ENCODE data around the genes PTPN11, RASAL1 and CFAP73.

- RRBS: 1% methylated on average over 13 of the region's 14 CpGs
Observed at GRCh38 chr12:111406276-111406443, 437 bp downstream of the SH2B3 start.

GRCh38 chr12:111686195-111686649, 369 bp downstream of the ACAD10 start:
- RRBS: no CpG with 5 or more reads among the region's 27 CpGs

GRCh38 chr12:111741181-111741896, 25.4 kb upstream of the ALDH2 start:
- RRBS: no CpG with 5 or more reads among the region's 4 CpGs

- RRBS: 0% methylated on average over 2 of the region's 46 CpGs
Observed at GRCh38 chr12:111842526-111843235, 653 bp downstream of the MAPKAPK5 start.

DNA sequence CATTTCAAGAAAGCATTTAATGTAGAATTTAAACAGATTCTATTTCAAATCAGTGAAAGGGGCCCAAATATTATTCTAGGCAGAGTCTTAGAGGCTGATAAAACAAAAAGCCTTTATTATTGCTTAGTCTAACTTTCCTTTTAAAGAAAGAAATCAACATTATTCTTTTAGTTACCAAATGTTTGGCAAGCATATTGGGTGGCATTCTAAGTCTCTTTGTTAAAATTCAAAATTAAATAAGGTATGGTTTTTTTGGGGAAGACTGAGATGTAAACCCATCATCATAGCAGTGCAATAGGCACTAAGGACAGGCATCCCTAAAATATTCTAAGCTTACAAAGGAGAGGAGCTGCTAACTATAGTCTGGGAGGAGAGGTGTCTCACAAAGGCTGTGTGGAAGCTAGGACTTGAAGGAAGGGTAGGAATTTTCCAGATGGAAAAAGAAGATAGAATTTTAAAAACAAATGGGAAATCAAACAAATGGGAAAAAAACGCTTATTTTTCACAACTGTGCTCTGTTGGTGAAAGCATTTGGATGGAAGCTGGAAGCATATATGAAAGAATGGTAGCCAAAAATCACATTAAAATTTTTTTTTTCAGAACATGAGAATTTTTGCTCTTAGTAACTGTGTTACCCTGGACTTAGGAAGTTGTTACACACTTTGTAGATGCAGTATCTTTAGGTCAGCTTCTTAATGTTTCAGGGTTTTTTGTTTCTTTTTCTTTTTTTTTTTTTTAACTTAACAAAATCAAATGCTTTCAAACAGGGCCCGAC, 26.1 kb downstream of the MAPKAPK5 start:
- RRBS: no CpG with 5 or more reads among the region's 2 CpGs

- RRBS: no CpG with 5 or more reads among the region's 7 CpGs
Observed at GRCh38 chr12:111898557-111899263, 56.7 kb downstream of the MAPKAPK5 start.

DNA sequence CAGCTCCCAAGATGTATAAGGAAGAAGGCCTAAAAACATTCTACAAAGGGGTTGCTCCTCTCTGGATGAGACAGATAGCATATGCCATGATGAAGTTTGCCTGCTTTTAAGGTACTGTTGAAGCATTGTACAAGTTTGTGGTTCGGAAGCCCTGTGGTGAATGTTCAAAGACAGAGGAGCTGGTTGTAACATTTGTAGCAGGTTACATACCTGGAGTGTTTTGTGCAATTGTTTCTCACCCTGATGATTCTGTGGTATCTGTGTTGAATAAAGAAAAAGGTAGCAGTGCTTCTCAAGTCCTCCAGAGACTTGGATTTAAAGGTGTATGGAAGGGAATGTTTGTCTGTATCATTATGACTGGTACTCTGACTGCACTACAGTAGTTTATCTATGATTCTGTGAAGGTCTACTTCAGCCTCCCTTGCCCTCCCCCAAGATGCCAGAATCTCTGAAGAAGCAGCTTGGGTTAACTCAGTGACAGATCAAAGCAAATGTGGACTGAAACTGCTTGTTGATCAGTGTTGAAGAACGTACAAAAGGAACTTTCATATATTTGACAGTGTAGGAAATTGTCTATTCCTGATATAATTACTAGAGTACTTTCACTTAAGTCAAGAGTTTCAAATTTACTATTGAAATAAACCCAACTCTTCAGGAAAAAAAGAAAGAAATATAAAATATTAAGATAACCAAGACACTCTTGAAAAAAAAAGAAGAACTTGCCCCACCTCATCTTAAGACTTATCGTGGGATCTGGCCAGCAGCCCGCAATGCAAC, 19.2 kb downstream of the TMEM116 start:
- RRBS: no CpG with 5 or more reads among the region's 4 CpGs

DNA sequence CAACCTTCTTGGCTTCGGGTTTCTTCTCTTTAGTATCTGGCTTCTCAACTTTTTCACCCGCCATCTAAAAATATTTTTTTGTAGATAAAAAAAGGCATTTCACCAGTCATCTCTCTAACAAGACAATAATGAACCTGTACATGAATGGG, 938 bp downstream of the RPL6 start:
- RRBS: no CpG with 5 or more reads among the region's 2 CpGs

- RRBS: 2% methylated on average over 25 of the region's 86 CpGs
Observed at GRCh38 chr12:112418870-112419932, at the start of gene PTPN11. Gene PTPN11, plus strand, starts transcription at chr12:112418947.

- RRBS: no CpG with 5 or more reads among the region's 27 CpGs
Observed at GRCh38 chr12:112621308-112621787, 170.2 kb upstream of the RPH3A start.

DNA sequence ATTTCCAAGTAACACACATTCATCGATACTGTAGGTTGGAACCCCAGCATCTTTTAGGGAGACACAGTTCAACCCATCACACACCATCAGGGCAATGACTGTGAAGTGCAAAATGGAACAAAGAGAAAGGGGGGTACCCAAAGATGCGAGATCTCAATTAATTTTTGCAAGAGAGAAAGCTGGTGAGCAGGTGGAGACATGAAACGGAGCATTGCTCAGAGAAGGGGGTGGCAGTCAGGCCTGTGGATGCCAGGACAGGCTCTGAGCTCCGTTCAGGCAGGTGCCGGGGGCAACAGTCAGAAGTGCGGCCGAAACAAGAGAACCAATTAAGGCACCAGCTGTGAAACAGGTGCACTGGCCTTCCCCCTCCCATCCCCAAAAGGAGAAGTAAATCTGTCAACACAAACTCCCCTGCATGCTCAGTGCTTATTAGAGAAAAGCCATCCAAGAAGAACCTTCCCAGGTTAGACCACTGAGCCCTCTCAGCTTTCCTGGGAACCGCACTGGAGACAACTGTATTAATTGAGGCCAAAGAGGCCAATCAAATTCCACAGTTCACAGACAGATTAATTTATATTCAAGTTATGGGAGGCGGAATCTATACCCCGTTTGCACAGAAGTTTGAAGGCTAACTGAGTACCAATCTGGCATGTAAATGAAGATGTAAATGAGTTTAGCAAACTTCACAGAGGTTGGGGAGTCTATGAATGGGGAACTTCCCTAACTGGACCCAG, 20.7 kb downstream of the OAS2 start:
- RRBS: no CpG with 5 or more reads among the region's 10 CpGs

DNA sequence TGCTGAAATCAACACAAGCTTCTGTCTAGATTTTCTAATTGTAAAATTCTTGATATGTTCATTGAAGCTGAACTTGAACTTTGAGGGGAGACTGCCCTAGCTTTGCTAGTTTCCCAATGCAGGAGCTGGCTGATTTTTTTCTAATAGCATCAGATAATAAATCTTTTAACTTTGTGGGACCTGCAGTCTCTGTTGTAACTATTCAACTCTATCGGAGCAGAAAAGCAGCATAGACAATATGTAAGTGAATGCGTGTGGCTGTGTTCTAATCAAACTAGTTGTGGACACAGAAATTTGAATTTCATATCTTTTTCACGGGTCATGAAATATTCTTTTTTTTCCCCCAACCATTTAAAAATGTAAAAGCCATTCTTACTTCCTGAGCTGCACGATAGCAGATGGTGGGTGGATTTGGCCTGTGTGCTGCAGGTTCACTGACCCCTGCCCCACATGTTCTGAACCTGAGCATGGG, 5.6 kb downstream of the DTX1 start:
- RRBS: no CpG with 5 or more reads among the region's 4 CpGs

- RRBS: no CpG with 5 or more reads among the region's 12 CpGs
Observed at GRCh38 chr12:113098340-113098826, 37.2 kb downstream of the RASAL1 start.

- RRBS: 8% methylated on average over 4 of the region's 66 CpGs
Observed at GRCh38 chr12:113135172-113136089, at the start of gene RASAL1. Gene RASAL1, minus strand, starts transcription at chr12:113135761.

- RRBS: no CpG with 5 or more reads among the region's 22 CpGs
Observed at GRCh38 chr12:113149290-113150215, at the start of gene CFAP73. Gene CFAP73, plus strand, starts transcription at chr12:113149724.

DNA sequence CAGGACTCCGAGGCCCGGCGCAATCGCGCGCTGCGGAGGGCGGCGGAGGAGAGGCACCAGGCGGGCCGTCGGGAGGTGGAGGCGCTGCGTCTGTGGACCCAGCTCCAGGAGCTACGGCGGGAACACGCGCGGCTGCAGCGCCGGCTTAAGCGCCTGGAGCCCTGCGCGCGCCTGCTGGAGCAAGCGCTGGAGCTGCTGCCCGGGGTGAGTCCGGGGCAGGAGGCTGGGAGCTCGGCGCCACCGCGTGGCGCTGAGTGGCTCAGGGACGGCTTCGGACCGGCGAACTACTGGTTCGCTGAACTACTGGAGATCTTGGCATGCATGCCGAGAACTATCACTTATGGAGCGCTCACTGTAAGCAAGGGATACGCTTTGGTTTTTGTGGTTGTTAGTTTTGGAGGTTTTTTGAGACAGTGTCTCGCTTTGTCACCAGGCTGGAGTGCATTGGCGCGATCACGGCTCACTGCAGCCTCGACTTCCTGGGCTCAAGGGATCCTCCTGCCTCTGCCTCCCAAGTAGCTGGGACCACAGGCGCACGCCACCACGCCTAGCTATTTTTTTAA, 3.8 kb downstream of the CFAP73 start:
- RRBS: 2% methylated on average over 16 of the region's 49 CpGs

DNA sequence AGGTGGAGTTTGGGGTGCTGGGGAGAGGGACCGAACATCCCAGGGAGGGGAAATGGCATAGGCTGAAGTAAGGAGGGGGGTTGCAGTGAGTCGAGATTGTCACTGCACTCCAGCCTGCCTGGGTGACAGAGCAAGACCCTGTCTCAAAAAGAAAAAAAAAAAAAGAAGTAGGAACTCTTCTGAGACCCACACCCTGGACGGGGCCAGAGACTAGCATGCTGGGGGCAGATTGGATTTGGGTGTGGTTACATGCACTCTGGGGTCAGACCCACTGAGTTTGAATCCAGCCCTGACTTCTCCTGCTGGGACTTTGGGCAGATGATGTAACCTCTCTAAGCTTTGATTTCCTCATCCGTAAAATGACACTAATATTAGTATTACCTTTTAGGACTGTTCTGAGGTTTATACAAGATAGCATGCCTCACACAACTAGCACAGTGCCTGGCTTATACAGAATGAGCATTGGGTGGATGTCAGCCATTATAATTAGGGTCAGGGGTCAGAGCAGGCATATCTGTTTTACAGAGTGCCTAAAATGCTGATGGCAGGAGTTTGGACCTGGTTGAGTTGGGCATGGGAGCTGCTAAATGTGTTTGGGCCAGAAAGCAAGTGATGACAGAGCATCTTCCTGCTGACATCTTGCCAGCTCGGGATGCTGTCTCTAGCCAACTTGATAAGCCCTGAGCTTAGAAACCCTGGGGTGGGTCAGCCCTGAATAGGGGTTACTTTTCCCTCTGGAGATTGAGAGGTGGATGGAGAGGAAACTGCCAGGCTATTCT, 15.4 kb downstream of the TPCN1 start:
- RRBS: no CpG with 5 or more reads among the region's 5 CpGs

- RRBS: no CpG with 5 or more reads among the region's 2 CpGs
Observed at GRCh38 chr12:113237787-113238064, 16.5 kb downstream of the TPCN1 start.

DNA sequence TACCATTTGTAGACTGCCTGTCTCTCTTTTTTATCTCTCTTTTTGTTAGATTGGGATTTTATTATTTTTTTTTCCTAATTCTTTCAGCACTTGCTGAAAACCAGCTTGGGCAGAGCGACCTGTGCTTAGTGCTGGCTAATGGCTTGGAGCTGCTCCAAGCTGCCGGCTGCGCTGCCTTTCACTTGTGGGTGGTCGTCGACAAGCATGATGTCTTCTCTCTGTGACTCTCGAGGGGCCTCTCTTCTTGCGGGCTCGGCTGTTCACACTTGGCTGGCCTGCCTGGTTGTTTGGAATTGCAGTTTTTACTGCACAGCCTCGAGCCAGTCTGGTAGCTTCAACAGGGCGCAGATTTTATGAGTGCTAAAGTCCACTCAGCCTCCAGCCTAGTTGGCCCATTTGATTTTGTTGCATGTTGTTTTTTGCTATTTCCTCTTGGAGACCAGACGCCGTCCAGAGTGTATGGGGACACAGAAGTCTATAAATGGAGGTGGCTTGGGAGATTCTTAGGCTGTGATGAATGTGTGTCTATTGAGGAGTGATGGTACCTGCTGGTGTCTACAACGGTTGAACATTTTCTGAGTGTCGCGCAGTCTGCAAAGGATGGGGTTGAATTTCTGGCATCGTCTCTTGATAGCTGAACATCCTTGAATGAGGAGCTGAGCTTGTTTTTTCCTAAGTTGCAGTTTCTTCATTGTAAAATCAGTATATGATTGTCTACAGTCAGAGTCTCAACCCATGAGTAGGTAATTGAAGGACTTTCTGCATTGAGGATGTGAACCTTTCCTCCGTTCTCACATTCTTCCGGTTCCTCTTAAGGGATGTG, 18.7 kb downstream of the TPCN1 start:
- RRBS: no CpG with 5 or more reads among the region's 18 CpGs